T47D (cell line): ENCODE data around the genes UGT1A5 and SPP2.

GRCh38 chr2:232526673-232527052 lies 703 bp downstream of the CHRND start:
- RRBS: 70% methylated on average over 1 of the region's 7 CpGs

- RRBS: no CpG with 5 or more reads among the region's 6 CpGs
Observed at GRCh38 chr2:232556226-232556981, 5.9 kb downstream of the EIF4E2 start.

GRCh38 chr2:232784751-232785171 lies 8.4 kb upstream of the KCNJ13 start:
- RRBS: no CpG with 5 or more reads among the region's 2 CpGs

GRCh38 chr2:232812199-232812676 lies 35.9 kb upstream of the KCNJ13 start:
- RRBS: no CpG with 5 or more reads among the region's 2 CpGs

GRCh38 chr2:232900983-232901842 lies 31.1 kb downstream of the SNORC start:
- RRBS: 91% methylated on average over 1 of the region's 35 CpGs

DNA sequence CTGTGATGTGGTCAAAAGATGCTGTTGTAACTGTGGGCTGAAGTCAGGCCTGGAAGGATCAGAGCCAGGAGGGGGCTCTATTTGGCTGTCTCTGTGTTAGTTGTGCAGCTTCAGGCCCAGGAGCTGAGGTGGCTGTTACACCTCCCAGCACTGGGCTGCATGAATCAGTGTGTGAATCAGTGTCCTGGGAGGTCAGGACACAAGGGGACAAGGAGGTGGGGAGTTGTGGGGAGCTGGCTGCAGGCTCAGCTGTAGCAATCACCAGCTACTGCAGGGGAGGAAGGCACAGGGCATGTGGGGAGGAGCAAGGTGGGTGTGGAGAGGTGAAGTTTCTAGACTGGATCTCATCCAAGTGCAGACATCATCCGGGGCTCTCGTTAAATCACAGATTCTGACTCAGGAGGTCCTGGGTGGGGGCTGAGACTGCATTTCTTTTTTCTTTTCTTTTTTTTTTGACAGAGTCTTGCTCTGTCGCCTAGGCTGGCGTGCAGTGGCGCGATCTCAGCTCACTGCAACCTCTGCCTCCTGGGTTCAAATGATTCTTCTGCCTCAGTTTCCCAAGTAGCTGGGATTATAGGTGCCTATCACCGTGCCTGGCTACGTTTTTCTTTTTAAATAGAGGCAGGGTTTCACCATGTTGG lies 32.9 kb downstream of the NGEF start:
- RRBS: no CpG with 5 or more reads among the region's 8 CpGs

DNA sequence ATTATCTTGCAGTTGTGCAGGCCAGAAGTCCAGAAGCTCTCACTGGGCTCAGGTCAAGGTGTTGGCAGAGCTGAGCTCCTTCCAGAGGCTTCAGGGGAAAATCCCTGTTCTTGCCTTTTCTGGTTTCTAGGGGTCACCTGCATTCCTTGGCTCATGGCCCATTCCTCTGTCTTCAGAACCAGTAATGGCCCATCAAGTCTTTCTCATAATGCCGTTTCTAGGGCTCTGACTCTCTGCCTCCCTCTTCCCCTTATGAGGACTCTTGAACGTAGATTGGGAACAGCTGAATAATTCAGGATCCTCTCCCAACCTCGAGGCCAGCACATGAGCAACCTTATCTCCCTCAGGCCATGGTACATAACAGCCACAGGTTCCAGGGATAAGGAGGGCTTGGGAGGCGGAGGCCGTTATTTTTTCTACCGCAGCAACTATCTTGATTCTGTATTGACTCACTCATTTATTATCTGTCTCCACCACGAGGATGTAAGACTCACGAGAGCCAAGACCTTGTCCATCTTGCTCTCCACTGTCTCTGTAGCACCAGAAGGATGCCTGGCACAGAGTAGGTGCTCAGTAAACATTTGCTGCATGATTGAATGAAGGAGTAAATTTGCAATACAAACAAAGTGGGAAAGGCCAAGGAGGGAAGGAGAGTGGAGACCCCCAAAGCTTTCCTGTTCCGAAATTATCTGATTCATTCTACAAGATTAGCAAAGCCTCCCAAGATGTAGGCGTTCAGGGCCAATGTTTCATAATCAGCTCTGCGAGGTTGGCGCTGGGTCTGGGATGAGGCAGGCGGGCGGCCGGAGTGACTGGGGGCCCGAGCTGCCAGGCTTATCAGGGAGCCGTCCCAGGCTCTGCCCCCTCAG lies 31.5 kb downstream of the INPP5D start:
- RRBS: no CpG with 5 or more reads among the region's 17 CpGs

- RRBS: no CpG with 5 or more reads among the region's 11 CpGs
Observed at GRCh38 chr2:233161521-233161993, 89.9 kb upstream of the ATG16L1 start.

DNA sequence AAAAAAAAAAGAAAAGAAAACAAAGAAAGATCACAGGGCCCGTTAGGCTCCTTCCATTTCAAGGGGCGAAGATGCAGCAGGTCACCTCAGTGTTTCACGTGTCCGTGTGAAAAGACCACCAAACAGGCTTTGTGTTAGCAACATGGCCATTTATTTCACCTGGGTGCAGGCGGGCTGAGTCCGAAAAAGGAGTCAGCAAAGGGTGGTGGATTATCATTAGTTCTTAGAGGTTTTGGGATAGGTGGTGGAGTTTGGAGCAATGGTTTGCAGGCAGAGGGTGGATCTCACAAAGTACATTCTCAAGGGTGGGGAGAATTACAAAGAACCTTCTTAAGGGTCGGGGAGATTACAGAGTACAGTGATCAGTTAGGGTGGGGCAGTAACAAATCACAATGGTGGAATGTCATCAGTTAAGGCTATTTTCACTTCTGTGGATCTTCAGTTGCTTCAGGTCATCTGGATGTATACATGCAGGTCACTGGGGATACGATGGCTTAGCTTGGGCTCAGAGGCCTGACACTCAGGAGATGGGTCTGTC lies 37.9 kb upstream of the ATG16L1 start:
- RRBS: no CpG with 5 or more reads among the region's 8 CpGs

GRCh38 chr2:233264743-233265166 lies 13.3 kb downstream of the ATG16L1 start:
- RRBS: no CpG with 5 or more reads among the region's 7 CpGs

DNA sequence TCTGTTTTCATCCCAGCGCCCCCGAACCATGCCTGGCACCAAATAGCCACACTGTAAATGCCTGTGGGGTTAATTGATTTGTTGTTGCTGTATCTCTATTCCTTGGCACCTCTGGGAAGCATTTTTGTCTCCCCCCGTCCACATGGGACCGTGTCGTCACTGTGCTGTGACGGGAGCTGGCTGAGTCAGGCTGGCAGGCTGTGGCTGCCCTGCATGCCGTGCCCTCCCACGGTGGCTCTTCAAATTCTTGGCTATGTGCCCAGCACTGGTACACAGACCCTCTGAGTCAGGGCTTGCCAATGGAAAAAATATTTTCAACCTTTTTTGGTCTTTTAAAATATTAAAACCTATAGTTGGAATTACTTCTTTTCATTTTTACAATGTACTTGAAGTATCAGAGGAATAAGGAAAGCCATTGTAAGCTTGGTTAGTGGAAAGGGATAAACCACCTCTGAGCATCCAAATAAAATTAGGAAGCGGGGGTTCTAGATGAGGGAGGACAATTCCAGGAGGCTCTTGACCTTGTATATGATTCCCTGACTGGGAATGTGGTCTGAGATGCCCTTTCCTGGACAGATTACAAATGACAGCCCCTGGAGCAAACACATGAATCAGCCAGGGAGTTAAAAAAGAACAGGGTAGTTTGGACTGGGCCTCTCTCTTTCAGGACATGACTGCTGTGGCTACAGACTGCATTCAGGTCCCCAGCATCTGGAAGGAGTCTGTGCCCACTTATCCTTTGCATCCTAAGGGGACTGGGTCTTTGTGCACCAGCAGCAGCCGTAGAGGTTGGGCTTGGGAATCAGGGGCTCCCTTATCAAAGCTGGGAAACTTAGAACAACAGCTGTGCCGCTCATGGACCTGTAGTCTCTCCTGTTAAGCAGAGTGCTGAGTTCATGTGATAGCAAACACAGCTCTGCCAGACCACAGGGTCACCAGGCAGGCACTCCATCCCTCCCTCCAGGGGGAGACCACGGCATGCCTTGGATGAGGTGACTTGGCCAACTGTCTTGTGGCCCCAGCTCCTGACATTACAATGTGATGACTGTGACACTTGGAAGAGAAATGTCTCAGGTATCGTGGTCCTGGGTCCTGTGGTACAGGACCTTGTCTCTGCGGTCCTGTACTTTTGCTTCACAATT lies 59.6 kb downstream of the DGKD start:
- RRBS: no CpG with 5 or more reads among the region's 14 CpGs

GRCh38 chr2:233421988-233422694 lies 67.8 kb downstream of the DGKD start:
- RRBS: no CpG with 5 or more reads among the region's 15 CpGs

DNA sequence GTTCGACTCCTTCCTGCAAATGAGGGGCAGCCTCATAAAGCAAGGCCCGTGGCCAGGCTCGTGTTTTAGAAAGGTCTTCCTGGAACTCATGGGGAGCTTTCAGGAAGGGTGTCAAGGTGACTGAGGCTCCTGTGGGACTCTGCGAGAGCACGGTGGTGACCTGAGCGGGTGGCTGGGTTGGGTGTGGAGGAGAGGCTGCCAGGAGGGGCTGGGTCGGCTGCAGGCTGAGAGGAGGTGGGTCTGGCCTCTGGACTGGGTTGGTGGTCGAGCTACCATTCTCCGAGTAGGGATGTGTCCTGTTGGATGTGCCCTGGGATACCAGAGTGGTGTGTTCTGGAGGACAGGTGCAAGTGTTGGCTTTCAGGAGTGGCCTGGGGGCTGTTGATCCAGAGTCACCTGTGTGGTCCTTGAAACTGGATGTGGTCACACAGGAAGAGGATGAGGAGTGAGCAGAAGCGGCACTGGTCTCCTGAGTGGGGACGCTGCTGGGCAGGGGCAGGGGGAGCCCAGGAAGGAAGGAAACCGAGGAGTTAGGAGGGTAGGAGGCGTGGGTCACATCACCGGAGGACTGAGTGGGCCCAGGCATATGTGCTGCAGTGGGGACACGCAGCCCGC lies 86.5 kb downstream of the DGKD start:
- RRBS: no CpG with 5 or more reads among the region's 16 CpGs

DNA sequence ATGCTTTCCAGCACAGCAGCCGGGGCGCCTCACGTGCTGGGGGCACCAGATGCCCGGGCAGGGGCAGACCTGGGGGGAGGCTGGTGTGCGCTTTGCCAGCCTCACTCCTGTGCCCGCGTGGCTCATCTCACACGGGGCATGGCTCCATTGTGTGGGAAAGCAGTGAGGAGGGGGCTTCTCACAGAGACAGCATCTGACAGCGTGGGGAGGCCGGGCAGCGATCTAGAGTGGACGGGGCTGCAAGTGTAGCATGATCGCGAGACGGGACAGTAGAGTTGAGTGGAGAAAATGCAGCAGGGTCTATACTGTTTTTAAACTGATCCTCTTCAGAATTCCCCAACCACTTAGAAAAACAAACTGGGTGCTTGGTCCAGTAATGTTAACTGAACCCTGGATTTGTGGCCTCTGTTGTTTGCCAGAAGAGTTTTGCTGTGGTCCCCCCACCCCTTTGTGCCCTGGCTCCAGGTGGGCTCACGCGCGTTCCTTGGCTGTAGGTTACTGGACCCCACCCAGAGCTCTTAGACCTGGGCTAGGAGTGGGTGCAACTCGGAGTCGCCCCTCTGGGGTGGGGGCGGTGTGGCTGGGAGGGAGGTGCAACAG lies 93.0 kb downstream of the USP40 start:
- RRBS: no CpG with 5 or more reads among the region's 21 CpGs

- RRBS: no CpG with 5 or more reads among the region's 2 CpGs
Observed at GRCh38 chr2:233511621-233512086, 54.9 kb downstream of the USP40 start.

- RRBS: no CpG with 5 or more reads among the region's 10 CpGs
Observed at GRCh38 chr2:233712361-233713093, at the start of gene UGT1A5. TSS of gene UGT1A5 (plus strand) at chr2:233712907.

DNA sequence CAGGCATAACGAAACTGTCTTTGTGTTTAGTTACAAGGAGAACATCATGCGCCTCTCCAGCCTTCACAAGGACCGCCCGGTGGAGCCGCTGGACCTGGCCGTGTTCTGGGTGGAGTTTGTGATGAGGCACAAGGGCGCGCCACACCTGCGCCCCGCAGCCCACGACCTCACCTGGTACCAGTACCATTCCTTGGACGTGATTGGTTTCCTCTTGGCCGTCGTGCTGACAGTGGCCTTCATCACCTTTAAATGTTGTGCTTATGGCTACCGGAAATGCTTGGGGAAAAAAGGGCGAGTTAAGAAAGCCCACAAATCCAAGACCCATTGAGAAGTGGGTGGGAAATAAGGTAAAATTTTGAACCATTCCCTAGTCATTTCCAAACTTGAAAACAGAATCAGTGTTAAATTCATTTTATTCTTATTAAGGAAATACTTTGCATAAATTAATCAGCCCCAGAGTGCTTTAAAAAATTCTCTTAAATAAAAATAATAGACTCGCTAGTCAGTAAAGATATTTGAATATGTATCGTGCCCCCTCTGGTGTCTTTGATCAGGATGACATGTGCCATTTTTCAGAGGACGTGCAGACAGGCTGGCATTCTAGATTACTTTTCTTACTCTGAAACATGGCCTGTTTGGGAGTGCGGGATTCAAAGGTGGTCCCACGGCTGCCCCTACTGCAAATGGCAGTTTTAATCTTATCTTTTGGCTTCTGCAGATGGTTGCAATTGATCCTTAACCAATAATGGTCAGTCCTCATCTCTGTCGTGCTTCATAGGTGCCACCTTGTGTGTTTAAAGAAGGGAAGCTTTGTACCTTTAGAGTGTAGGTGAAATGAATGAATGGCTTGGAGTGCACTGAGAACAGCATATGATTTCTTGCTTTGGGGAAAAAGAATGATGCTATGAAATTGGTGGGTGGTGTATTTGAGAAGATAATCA lies 5.6 kb upstream of the MROH2A start:
- RRBS: no CpG with 5 or more reads among the region's 22 CpGs

DNA sequence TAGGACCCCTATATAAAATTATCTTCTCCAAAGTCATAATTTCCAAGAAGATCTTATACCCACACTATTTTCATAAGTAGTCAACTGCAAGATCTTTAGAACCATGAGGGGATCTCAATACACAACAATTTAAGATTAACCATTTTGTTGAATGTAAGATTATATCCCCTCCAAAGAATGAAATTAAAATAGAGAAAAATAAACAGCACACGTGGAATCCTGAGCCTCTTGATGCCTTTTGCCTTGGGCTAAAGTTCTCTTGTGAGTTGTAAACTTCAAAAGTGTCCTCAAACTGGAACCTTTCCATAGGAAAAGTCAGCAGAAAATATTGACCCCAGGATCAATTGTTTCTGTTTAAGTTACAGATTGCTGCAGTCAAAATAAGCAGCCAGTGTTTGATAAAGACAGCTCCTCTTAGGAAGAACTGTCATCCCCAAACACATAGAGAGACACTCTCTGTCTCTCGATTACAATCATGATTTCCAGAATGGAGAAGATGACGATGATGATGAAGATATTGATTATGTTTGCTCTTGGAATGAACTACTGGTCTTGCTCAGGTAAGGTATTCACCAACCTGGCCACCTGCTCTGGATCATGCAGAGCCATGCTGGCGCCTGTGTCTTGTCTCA lies at the start of gene SPP2:
SPP2 (plus strand) TSS at position 391 of the 632 bp plus-strand sequence.
- RRBS: no CpG with 5 or more reads among the region's 4 CpGs

DNA sequence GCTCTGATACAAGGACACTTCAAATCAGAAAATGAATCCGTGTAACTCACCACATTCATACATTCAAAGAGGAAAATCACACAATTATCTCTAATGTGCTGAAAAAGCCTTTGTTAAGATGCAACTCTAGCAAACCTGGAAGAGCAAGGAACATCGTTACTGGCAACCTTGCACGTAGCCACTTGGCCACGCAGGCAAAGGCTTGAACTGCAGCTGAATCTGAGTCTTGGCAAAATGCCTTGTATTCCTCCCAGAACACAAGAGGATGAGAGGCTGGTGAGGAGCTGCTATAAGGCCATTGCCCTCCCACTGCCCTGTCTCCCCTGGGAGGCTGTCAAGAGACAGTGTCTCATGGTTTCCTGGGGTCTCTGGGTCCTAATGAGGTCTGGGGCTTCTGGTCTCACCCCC lies 141.3 kb downstream of the SPP2 start:
- RRBS: no CpG with 5 or more reads among the region's 4 CpGs